NALM6 (cell line): ENCODE data around the genes MYO1A and NXPH4.

DNA sequence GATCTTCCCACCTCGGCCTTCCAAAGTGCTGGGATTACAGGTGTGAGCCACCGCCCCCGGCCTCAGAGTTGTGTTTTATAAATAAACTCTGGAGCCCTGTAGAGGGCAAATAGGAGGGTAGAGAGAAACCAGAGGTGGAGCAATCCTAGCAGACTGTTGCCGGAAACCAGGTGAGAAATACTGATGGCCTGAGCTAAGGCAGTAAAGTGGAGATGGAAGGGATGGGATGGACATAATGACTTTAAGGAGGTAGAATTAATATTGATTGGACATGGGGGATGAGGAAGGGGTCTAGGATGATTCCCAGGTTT, 2.6 kb upstream of the HSD17B6 start:
- PRO-cap: no peak

DNA sequence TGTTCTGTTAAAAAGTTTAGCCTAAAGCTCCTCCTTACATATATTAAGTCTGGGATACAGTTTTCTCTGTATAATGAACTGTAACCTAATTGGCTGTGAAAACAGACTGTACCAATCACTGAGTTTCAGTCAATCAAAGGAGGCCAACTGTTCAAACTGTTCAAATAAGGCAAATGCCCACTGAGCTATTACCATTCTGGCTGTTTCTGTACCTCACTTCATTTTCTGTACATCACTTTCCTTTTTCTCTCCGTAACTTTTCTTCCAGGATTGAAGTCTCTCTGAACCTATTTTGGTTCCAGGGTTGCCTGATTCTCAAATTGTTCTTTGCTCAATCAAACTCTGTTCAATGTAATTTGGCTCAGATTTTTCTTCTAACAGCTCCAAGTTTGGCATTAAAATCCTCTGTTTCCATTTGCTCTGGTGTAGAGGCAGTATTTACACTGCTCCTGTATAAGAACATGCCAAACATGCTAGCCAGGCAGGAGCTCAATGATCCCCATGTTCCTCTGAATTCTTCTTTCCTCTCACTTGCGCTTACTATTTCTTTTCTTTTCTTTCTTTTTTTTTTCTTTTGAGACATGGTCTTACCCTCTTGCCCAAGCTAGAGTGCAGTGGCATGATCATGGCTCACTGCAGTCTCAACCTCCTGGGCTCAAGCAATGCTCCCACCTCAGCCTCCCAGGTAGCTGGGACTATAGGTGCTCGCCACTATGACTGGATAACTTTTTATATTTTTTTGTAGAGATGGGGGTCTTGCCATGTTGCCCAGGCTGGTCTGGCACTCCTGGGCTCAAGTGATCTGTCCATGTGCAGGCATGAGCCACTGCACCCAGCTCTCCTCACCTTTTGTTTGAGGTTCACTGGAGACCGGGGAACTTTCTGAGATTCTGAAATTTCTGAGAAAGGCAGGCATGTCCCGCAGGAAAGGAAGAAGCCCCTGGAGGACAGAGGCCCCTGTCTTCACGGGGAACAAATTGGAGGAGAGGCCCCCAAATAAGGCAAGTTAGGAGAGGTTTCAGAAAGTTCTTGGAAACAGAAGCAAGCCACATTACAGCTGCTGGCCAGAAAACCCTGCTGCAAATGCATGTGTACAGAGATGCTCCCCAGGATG, 17.1 kb downstream of the SDR9C7 start:
- PRO-cap: no peak

DNA sequence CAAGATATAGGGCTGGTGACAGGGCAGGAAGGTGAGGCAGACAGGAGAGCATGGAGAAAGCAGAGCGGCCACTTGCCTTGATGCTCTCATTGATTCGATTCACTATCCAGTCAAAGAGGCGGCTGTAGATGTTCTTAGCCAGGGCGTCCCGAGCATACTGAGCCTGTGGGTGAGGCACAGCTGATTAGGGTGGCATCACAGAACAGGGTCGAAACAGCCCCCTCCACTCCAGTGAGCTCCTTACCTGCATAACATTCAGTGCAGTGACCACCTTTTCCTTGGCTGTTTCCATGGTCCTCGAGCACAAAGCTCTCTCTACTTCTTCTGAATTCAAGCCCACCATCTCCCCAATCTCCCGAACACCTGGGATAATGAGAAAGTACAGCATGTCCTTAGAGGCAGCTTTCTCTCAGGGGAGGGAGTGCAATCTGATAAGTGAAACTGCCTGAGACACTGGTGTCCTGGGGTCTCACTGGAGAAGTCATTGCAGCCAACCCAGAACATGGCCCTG, 6.9 kb downstream of the MYO1A start:
- PRO-cap: no peak

DNA sequence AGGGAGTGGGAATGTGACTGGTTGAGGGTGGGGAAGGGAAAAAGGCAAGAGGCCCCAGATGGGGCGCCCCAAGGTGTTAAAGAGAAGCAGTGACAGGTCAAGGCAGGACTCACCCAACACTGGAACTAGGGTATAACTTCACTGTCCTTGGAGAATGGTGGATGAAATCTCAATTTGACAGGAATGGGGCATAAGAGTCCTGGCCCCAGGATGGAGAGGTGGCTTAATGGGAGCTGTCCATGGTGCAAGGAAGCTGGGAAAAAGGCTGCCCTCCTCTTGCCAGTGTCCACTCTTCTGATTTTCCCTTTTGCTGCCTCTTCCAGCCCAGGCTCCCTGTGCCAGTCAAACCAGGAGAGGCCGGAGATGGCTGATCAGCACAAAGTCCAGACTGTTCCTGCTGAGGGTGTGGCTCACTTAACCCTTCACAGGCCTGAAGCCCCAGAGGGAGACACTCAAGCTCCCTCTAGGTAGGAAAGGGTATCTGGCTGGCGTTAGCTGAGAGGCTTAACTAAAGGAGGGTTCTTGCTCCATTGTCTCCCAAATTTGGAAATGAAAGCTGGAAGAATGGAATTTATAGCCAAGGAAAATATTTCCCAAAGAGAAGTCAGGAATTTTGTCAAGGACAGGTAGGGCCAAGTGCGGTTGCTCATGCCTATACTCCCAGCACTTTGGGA, at the start of gene MYO1A:
Gene MYO1A, minus strand, starts transcription at position 356 of the 674 bp plus-strand sequence.
- PRO-cap: no peak

GRCh38 chr12:57095582-57095962, 6.7 kb downstream of the NAB2 start:
- PRO-cap: no peak

- PRO-cap: bidirectional peak, plus-strand start at chr12:57119140, minus-strand start at chr12:57119084
Measured at GRCh38 chr12:57118829-57119469, 7.8 kb upstream of the STAT6 start.

DNA sequence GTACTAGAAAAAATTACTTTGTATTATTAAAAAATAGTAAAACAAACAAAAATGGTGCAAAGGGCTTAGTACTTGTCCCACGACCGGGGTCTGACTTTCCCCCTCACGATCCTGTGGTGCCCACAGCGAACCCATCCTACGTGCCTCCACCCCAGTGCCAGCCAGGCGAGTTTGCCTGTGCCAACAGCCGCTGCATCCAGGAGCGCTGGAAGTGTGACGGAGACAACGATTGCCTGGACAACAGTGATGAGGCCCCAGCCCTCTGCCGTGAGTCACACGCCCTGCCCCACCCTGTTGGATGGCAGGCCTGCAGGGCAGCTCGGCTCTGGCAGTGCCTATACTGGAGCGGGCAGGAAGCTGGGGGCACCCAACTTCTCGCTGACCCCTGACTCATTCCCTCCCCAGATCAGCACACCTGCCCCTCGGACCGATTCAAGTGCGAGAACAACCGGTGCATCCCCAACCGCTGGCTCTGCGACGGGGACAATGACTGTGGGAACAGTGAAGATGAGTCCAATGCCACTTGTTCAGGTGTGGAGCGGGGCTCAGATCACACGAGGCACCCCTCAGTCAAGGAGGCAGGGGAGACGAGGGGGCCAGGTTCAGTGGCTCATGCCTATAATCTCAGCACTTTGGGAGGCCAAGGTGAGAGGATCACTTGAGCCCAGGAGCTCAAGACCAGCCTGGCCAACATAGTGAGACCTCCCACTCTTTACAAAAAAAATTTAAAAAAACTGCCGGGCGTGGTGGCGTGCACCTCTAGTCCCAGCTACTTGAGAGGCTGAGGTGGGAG, 37.6 kb downstream of the LRP1 start:
- PRO-cap: no peak

GRCh38 chr12:57168570-57168769, 40.2 kb downstream of the LRP1 start:
- PRO-cap: no peak

GRCh38 chr12:57190724-57191190, 25.8 kb upstream of the NXPH4 start:
- PRO-cap: no peak

DNA sequence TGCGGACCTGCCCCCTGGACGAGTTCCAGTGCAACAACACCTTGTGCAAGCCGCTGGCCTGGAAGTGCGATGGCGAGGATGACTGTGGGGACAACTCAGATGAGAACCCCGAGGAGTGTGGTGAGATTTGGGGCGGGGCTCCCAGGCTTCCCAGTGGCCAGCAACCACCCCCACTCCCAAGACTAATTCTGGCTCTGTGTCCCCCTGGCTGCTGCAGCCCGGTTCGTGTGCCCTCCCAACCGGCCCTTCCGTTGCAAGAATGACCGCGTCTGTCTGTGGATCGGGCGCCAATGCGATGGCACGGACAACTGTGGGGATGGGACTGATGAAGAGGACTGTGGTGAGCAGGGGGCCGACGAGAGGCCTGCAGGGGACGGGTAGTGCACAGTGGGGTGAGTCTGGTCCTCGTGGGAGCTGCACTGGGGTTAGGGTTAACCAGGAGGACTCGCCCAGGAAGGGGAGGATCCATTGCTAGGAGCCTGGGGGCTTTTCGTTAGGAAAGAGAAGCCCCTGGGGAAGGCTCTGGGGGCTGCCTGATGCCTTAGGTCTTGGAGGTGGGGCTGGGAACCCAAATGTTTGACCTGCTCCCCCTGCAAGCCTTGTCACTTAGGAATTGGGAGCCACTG, 12.1 kb upstream of the NXPH4 start:
- PRO-cap: no peak

DNA sequence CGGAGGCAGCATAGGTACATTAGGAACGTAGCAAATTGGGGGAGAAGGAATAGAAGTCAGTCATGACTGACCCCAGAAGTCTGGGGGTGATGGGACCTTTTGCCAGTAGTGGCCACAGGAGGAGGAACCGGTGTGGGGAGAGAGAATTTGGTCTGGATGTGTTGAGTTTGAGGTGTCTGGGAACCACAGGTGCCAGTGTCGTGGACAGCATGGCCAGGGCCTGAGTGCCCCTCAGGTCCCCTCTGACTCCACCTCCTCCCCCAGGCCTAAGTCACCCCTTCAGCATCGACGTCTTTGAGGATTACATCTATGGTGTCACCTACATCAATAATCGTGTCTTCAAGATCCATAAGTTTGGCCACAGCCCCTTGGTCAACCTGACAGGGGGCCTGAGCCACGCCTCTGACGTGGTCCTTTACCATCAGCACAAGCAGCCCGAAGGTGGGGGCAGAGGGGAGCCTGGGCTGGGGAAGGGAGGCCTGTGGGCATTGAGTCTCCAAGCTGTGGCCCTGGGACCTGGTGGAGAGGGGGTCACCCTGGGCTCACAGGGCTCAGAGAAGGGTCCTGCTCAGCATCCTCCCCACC, 7.1 kb upstream of the NXPH4 start:
- PRO-cap: no peak

GRCh38 chr12:57216230-57217089, at the start of gene NXPH4:
Gene NXPH4, plus strand, starts transcription at chr12:57216794.
- PRO-cap: no peak

- PRO-cap: bidirectional peak, plus-strand start at chr12:57230086, minus-strand start at chr12:57230009; bidirectional peak, plus-strand start at chr12:57230215, minus-strand start at chr12:57230220
Measured at GRCh38 chr12:57229870-57230310, 379 bp downstream of the SHMT2 start.

DNA sequence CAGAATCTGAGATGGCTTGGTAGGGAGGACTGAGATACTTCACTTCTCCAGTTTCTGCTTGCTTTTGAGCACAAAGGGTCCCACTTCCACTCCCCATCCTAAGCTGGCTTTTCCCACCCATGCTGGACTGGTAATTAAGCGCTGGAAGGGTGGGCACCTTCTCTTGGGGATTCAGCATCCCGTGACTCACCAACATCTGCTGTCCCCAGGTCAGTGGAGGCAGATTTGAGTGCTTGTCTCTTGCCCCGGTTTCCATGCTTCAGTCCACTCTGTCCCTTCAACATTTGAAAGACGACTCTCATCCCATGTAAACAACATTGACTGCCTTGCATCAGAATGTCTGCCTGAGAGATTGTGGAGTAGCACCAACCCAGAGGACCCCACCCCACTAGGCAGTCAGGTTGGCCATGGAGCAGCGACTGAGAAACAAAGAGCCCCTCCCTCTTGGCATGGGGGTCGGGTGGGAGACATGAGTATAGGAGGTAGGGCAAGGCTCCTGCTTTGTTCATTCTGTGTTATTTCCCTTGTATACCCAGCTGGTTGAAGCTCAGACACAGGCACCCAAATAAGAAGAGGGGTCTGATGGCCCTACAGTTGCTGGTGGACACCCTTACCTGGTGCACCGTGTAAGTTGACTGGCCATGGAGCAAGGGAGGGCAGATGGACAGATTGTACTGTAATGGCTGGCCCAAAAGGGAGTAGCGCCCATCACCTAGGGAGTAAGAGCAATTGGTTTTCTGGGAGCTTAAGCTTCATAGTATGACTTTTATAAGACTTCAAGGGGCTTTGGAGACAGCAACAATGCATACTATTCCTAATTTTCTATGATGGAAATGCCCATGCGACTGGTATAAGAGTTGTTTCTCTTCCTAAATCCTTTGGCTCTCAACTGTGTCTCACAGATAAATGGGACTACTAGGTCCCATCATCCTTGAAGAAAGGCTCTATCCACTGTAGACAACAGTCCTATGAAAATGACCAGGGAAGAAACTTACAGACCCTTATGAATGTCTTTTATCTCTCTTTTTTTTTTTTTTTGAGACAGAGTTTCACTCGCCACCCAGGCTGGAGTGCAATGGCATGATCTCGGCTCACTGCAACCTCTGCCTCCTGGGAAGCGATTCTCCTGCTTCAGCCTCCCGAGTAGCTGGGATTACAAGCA, 5.2 kb upstream of the STAC3 start:
- PRO-cap: no peak

GRCh38 chr12:57456497-57457015, 1.4 kb downstream of the INHBE start:
- PRO-cap: no peak

GRCh38 chr12:57488214-57489303, 691 bp downstream of the MARS1 start:
- PRO-cap: unidirectional peak, minus-strand start at chr12:57488805

DNA sequence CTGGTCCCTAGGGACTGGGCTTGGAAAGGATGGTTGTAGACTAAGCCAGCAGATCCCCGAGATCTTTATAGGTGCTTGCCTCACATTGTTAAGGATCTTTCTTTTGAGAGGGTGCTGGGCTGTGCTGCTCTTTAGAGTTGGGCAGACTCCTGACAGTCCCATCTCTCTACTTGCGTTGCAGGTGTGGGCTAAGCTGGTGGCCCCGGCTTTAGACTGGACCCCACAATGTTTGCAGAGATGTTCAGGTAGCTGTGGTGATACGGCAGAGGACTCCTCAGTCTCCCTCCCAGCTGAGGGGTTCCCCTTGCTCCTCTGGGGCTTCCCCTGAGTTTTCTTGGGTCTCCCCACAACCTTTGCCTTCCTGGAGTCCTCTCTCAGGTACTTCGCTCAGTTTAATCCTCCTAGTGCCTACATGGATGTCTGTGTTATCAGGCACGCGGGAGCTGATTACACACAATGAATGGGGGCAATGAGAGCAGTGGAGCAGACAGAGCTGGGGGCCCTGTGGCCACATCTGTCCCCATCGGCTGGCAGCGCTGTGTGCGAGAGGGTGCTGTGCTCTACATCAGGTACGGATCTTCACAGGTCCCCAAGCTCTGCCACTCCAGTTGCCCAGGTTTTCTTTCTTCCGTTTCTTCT, 1.3 kb downstream of the MBD6 start:
- PRO-cap: no peak

- PRO-cap: no peak
Measured at GRCh38 chr12:57527381-57528102, 4.9 kb downstream of the MBD6 start.

DNA sequence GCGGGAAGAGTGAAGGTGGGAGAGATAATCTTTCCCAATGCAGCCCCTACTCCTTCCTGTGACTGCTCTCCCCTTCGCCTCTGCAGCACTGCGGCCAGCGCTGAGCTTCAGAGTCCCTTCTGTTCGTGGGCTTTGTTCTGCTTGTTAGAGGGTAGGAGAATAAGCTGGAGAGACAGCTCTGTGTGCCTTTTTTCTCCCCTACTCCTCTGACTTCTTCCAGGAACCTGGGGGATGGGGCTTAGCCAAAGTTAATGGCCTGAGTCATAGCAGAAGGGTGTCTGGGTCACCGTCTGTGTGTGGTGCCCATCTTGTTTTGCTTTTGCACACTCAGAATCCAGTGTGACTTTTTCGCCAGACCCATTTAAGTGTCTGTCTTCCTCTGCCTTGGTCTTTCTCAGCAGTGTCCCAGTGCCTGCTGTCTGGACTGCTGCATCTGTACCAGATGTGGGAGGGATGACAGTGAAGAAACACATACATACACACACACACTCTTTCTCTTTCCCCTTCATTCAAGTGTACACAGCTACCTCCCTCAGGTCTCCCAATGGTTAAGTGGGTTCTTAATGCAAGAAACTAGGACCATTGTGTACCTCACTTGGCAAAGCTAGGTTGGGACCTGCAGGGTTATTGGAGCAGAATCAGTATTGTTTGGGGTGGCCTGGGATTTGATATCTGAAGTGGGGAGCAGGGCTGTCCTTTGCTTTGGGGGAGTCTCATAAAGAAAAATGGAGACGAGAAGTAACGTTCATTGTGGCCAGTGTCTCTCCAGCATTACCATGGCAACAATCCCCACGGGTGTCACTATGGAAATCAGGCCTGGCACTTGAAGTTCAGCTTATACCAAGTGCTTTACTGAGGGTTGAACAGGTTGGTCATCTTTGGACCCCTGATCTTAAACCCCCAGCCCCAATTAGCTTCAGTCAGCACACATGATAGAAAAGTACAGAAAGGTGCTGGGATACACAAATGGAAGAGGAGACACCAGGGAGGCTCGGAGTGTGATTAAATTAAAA, 3.2 kb downstream of the KIF5A start:
- PRO-cap: no peak

GRCh38 chr12:57615574-57616032, 4.4 kb downstream of the ARHGEF25 start:
- PRO-cap: no peak